Natural killer cell (primary cell): ENCODE measurements around the genes OARD1, TREM2, FRS3 and TAF8.

DNA sequence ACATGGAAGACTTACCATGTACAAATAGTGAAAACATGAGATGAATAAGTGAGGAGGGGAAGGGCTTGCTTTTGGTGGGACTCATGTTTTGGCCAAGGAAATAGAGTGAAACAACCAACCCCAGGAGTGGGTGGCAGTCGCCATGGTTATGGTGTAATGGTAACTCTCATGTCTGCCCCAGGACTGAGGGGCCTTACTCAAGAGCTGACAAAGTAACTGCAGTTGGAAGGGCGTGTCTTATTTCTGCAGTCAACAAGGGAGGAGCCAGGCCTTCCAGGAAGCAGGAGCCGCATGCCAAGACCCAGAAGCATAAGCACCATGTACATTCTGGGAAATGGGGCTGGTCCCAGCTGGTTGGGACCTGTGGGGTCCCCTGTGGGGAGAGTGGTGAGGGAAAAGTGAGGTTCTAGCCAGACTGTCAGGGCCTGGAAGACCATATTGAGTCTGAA is 108.4 kb downstream of the UNC5CL start:
- PRO-cap: no peak

DNA sequence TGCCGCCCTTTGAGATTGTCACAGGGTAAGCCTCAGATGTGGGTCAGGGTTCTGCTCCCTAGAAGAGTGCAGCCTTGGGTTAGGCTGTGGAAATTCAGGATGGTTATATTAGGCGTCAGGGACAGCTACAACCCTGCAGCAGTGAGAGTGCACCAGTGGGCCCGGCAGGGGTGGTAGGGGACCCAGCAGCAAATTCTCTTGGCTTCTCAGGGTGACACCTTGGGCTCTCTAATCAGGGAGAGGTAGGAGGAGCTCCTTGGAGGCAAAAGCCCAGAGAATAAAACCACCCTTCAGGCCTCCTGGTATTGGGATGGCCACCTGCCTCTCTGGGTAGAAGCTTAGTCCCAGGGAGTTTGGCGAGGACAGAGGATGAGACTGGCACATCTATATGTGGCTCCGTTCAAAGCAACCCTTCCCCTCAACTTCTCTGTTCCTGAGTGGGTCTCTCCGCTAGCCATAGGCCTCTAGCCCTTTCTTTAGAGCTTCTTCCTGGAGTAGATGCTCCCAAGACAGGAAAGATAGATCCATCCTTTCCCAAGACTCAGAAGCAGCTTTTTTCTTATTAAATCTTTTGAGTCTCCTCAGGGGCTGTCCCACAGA is 552 bp downstream of the APOBEC2 start:
- PRO-cap: no peak

- PRO-cap: unidirectional peak, minus-strand start at chr6:41072347; bidirectional peak, plus-strand start at chr6:41072737, minus-strand start at chr6:41072541
Measured at GRCh38 chr6:41072181-41072707, at the start of gene OARD1. OARD1 (minus strand) TSS chr6:41072356.

- PRO-cap: no peak
Measured at GRCh38 chr6:41162833-41163437, at the start of gene TREM2. TREM2 (minus strand) TSS chr6:41163116.

- PRO-cap: unidirectional peak, minus-strand start at chr6:41272006
Measured at GRCh38 chr6:41271538-41272587, 14.6 kb downstream of the TREM1 start.

GRCh38 chr6:41374985-41375682 is 39.7 kb downstream of the NCR2 start:
- PRO-cap: no peak

DNA sequence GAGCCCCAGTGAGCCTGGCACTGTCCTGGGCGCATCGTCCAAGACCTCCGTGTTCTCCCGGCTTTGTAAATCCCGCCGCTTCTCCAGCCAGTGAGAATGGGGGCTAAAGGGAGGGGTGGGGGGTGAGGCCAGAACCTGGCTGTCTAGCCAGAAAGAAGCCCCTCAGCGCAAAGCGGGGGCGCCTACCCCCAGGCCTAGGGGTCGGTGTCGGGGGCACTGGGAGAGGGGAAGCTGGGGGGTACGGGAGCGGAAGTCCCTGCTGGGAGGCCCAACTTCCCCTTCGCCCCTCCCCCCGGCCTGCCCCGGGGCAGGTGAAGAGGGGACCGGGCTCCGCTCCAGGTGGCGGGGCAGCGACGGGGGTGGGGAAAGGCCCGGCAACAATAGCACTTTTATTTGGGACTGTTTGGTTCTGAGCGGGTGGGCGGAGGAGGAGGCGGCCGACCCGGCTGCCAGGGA is 91.9 kb downstream of the NCR2 start:
- PRO-cap: no peak

- PRO-cap: no peak
Measured at GRCh38 chr6:41439919-41440558, 104.6 kb downstream of the NCR2 start.

DNA sequence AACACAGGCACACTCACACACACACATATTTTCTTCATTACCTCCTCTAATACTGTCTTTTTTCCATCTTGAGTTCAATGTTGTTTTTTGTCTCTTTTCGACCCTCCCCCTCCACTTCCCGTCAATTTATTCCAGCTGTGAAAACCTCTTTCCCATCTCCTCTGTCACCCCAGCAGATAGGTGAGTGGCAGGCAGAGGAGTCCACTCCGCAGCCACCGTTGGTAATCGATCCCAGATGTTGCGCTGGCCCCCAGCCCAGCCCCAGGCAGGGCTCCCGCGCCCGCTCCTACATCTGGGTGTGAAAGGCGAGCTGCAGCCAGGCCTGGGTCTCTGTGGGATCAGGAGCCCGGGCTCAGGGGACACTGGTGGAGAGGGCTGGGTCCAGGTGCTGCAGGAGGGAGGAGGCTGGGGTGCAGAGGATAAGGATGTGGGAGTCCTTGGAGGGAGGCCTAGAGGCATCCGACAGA is 56.7 kb upstream of the FOXP4 start:
- PRO-cap: no peak

GRCh38 chr6:41536560-41537948 is 9.1 kb upstream of the FOXP4 start:
- PRO-cap: no peak

DNA sequence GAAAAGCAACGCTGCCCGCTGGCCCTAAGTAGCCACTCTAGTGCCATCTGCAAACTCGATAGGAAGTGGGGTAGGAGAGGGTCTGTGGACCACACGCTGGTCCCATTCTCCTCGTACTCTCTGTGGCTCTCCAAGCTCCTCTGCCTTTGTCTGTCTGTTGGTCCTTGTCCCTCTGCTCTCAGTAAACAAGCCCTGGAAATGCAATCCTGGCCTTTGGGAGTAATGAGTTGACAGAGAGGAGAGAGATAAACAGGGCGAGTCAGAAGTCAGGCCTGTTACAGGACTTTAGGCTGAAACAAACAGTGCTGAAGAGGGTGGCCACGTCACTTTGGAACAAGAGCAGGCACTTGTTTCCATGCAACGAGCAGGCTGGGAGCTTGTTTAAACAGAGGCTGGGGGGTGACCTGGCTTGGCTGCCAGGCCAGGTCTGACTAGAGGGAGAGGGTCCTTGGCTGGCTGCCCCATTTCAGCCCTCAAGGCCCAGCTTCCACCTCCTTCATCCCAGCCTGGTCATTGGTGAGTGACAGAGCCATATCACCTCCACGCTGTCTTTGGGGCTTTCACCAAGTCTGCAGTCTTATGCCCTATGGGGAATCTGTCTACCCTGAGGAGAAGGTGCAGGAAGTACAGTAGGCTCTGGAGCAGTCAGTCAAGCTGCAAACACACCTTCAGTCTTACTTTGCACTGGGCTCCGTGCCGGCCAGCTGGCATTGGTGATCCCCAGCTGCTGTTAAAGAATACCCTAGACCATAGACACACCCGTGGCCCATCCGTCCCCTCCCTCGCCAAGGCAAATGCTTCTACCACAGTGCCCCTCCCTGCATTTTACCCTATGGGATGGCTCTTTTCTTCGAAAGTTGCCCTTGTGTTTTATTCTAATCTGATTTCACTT is 22.6 kb downstream of the FOXP4 start:
- PRO-cap: no peak

- PRO-cap: no peak
Measured at GRCh38 chr6:41682733-41683615, 44.7 kb downstream of the MDFI start.

GRCh38 chr6:41710576-41711287 is 24.7 kb downstream of the TFEB start:
- PRO-cap: no peak

DNA sequence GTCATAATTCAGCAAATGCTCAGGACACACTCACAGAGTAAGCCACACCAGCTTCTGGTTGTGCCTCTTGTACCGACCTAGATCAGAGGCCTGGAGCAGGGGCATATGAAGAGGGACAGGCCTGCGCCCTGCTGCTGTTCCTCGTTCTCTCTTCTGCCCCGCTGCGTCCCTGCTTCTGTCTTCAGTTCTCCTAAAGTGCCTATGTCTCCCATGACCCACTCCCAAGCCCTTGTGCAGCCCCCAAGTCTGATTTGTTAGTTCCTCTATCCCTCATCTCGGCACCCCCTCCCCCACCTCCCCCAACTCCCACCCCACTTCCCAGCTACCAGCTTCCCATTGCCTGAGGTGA is 1.0 kb upstream of the PGC start:
- PRO-cap: no peak

DNA sequence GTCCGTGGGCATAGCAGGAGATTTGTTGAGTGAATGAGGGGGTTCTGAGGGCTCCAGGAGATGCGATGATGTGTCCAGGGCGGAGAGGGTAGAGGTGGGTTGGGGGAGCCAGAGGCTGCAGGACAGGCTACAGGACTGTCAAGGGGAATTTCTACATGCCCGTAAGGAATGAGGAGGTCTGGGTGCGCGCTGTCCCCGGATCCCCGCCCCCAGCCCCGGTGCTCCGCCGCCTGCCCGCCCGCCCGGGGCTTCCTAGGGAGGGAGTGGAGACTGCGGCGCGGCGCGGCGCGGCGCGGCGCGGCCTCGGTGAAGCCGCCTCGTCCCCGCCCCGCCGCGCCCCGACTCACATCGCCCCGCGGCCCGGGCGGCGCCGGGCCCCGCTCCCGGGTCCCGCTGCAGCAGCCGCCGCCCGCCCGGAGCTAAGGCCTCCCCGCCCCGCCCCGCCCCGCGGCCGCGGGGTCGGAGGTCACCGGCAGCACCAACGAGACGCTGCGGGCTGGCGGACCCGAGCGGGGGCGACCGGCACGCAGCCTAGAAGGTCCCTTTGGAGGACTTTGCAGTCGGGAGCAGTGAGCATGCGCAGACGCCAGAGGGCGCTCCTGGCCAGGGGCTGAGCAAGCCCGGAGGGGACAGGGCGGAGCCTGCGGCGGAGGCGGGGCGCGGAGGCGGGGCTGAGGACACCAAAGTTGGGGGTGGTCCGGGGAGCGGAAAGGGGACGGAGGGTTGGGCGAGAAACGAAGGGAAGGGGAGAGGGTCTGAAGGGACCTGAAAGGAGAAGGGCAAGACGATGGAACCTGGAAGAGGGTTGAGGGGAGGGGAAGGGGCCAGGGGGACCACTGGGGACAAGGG is at the start of gene FRS3:
Gene FRS3, minus strand, starts transcription at position 432 of the 849 bp plus-strand sequence.
- PRO-cap: no peak

- PRO-cap: no peak
Measured at GRCh38 chr6:41781726-41781922, 1.0 kb downstream of the PRICKLE4 start.

GRCh38 chr6:41932071-41932970 is 9.3 kb downstream of the CCND3 start:
- PRO-cap: no peak

GRCh38 chr6:42016854-42017691 is 33.3 kb upstream of the TAF8 start:
- PRO-cap: no peak

- PRO-cap: no peak
Measured at GRCh38 chr6:42025311-42025919, 24.9 kb upstream of the TAF8 start.

DNA sequence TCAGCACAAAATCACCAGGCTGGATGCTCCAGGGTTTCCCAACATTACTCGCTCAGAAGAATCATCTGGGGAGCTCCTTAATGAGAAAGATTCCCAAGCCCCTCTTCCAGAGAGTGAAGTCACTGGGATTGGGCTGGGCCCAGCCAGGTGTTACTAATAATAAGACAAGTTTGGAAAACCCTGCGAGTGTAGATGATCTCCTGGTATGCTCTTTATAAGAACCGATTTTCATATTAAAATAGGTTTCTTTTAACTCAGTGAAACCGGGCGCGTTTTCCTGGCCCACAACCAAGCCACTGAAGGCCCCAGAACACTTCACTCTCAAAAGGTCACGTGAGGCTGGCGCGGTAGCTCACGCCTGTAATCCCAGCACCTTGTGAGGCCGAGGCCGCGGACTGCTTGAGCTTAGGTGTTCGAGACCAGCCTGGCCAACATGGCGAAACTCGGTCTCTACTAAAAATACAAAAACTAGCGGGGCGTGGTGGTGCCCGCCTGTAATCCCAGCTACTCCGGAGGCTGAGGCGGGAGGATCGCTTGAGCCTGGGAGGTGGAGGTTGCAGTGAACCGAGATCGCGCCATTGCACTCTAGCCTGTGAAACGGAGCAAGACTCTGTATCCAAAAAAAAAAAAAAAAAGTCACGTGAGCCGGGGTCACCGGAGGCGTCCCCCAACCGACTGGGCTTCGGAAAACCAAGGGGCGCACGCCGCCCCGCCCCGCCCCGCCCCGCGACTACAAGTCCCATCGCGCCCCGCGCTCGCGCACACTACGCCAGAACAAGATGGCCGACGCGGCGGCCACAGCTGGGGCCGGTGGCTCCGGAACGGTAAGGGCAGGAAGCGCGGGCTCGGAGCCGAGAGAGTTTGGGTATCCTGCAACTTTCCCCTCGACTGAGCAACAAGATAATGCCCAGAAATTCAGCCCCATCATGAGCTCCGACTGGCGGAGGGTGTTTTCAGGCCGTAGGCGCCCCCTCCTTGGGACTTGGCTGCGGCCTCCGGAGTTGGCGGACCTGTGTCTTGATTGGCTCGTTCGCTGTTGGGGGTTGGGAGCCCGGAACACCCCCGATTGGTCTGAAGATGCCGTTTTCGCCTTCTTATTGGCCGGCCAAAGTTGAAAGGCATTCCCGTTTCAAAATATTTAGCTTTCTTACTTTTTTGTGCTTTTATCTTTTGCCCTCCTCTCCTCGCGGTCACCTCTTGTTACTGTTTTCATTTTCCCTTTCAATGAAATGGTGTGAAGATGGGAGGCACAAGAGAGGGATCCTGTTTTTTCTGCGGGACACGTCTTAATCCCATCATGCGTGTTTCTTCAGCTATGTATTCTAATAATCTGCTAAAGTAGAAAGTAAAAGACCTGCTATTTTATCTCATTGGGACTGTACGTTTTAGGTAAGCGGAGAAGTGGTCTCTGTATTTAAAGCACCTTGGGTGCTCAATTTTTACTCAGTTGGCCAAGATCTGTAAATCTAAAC is at the start of gene TAF8:
Gene TAF8, plus strand, starts transcription at position 762 of the 1,472 bp plus-strand sequence.
- PRO-cap: unidirectional peak, plus-strand start at position 762 of the sequence; bidirectional peak, plus-strand start at position 1,160 of the sequence, minus-strand start at position 1,019 of the sequence